ENCODE measurements around the genes H2AX and C1QTNF5.

DNA sequence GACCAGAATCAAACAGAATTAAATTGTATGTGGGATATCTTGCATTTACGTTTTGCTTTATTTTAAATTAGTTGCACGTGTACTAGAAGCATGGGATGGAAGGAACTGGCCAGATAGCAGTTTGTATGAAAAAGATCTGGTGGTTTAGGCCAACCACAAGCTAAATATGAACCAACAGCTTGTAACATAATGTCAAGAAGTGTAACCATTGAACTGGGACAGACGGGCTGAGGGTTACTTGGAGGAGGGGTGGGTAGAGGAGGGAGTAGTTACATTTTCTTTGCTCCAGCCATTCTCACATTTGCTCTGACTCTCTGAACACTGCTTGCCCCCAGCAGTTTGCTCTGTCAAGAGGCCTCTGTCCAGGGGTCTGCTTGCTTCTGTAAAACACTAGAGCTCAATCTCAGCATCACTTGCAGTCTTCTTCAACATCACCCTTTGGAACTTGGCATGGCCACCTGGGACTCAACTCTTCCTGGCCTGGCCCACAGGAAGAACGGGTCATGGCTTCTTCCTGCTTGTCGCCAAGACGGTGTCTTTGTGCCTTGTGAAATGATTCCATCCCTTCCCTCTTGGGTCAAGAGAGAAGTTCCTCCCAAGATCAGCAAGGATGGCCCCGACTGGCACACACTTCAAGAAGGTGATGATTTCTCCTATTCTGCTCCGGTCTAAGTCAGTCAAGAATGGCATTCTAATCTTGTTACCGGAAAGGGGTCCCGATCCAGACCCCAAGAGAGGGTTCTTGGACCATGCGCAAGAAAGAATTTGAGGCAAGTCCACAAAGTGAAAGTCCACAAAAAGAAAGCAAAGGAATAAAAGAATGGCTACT, 31.5 kb upstream of the CXCR5 start:
- RRBS = no CpG with 5 or more reads among the region's 11 CpGs

DNA sequence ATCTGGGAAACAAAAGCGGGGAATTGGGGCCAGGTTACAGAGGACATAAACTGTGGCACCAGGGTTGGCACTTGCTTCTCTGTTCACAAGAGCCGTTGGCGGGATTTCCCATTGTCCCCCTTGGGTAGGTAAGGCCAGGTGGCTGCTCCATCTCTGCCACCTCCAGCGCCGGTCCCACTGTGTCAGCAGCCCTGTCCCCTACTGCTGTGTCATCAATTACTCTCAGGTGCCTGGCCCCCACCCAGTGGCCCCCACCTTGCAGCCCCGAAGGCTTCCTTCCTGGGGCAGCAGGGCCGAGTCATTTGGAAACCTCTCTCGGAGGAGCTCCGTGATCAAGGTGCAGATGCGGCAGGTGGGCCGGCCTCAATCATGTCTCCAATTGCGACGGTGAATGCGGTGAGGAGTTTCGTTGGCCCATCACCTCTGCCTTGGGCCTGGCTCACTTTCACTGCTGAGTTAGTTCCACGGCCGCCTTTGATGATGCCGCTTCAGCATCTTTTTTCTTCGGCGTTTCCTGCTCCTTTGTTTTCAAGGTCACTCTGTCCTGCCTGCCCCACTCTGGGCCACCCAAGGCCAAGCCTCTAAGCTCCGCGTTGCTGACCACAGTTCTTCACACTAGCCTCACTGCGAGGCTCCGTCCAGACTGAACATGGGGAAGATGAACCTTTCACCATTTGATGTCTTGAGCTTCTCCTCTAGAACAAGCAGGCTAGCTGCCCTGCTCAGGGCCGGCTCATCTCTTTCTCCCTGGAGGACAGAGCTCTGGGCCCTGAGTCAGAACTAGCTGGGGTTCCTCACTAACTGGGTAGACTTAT, 11.2 kb upstream of the CXCR5 start:
- RRBS = no CpG with 5 or more reads among the region's 25 CpGs

- RRBS = no CpG with 5 or more reads among the region's 32 CpGs
These were observed 11.8 kb downstream of the CXCR5 start for GRCh38 chr11:118894989-118896347.

DNA sequence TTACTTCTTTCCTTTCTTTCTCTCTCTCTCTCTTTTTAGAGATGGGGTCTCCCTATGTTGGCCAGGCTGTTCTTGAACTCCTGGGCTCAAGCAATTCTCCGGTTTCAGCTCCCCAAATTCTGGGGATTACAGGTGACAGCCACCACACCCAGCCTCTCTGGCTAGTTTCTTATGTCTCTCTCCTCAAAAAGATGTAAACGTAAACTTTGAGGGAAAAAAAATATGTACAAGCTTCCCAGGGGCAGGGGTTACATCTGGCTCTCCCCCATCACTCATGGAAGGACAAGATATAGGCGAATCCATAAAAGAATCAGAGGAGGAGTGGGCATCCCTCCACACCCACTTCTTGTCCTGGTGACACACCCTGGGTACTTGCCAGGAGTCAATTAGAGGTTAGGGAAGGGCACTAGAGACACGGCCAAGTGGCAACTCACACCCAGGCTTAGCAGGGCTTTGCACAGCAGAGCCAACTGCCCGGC, 19.0 kb downstream of the BCL9L start:
- RRBS = no CpG with 5 or more reads among the region's 5 CpGs

- RRBS = no CpG with 5 or more reads among the region's 25 CpGs
These were observed 18.2 kb downstream of the BCL9L start for GRCh38 chr11:118907147-118908256.

GRCh38 chr11:118908996-118909859, 16.5 kb downstream of the BCL9L start:
- RRBS = no CpG with 5 or more reads among the region's 21 CpGs

- RRBS = no CpG with 5 or more reads among the region's 5 CpGs
These were observed 9.9 kb downstream of the BCL9L start for GRCh38 chr11:118915700-118916345.

GRCh38 chr11:119018913-119019517, 449 bp downstream of the TRAPPC4 start:
- RRBS = no CpG with 5 or more reads among the region's 39 CpGs

DNA sequence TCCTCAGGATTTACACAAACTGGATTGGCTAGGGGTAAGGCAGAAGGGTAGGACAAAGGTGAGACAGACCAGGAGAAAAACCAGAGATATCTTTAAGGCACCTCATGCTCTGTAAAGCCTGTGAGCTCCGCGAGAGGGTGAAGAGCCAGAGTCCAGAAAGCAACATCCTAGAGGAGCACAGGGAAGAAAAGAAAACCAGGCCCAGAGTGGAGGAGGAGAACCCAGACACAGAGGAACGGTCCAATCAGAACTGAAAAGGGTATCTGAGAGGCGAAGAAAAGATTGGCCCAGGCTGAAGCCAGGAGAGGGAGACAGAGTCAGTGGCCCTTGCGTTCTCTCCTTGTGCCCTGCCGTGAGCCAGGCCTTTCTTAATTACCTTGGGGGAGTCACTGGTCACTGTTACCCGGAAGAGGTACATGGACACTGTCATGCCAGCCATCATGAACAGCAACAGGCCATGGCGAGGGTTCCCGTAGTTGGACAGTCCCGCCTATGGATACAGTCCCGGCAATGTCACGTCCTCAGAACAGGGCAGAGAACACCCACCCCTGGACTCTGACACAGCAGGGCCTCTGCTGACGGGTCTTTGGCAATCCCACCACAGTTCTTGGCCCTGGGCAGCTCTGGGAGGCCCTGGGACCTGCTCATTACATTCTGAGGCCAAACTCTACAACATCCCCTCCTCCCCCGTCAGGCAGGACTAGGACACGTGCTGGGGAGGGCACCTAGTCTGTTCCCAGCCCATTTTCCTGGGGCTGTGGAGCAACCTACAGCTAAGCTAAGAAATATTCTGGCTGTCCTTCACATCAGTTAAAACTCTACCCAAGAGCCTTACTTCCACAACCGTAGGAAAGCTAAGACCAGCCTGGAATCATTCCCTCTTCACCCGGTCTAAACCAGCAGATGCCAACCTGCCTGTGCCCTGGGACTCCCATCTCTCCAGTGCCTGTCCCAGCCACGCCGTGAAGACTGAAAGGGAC, 7.3 kb downstream of the TRAPPC4 start:
- RRBS = 94% methylated on average over 4 of the region's 19 CpGs

GRCh38 chr11:119048781-119049439, 8.1 kb downstream of the HYOU1 start:
- RRBS = no CpG with 5 or more reads among the region's 14 CpGs

GRCh38 chr11:119094625-119095536, at the start of gene H2AX:
TSS of gene H2AX (minus strand) at chr11:119095465.
- RRBS = 3% methylated on average over 42 of the region's 106 CpGs

DNA sequence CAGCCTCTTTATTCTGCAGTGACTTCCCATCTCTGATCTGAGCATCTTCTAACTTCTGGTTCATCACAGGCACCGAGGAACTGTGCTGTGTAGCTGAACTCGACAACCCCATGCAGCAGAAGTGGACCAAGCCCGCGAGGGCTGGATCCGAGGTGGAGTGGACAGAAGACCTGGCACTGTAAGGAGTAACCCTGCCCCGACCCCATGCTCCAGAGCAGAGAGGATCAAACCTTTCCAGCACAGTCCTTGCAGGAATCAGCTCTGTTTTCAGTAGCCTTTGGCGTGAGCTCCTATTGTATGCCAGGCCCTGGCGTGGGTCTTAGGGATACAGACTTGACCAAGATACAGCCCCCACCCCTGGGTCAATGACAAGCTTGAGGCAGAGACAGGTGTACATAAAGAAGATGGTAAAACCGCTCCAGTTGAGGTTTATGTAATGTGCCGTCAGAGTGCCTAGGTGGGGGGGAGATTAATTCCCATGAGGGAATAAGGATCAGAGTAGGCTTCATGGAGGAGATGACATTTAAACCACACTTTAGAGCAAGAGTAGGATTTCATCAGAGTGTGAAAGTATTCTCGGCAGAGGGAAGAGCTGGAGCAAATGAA, 4.4 kb downstream of the C2CD2L start:
- RRBS = no CpG with 5 or more reads among the region's 11 CpGs

GRCh38 chr11:119115905-119116294, 5.5 kb upstream of the HINFP start:
- RRBS = 63% methylated on average over 6 of the region's 18 CpGs

DNA sequence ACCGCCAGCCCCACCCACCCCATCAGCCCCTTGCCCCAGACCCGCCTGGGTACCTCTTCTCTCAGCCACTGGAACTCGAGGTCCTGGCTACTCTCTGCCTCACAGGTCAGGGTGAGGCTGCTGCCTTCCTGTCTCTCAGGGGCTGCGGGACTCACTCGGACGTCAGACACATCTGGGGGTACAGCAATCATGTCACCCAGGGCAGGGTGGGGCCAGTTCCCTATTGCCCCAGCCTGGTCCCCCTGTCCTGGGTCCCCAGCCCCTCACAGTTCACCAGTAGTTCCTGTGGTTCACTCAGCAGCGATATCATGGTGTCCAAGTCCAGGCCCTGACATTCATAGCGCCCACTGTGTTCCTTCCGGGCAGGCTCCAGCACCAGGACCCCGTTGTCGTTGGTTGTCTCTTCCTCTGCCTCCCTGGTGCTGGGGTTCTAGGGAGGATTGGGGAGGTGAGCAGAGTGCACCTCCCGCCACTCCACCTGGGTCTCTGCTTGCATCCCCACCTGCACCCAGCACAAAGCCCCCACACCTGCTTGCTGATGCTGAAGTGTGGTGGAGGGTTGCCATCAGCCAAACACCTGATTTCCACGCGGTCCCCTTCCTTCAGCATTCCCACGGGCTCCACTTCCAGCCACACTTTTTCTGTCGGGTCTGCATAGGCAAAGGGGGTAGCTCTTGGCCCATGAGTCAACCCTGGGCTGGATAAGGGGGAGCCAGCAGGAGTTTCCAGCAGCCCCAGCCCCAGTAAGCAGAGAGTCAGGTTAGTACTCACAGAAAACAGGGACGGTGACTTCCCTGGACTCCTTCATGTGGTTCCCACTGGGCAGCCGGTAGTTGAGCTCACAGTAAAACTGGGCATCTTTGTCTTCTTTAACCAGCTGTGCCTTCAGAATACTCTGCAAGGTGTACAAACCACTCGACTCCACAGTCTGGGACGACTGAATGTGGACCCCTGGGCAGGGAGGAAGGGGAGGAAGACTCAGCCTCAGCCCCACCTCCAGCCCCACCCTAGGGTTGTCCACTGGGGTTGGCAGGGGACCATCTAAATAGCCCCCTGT, 4.6 kb downstream of the MCAM start:
- RRBS = no CpG with 5 or more reads among the region's 20 CpGs

- RRBS = 4% methylated on average over 43 of the region's 60 CpGs
These were observed at the start of gene C1QTNF5 for GRCh38 chr11:119340286-119341382. TSS of gene C1QTNF5 (minus strand) at chr11:119340883.

GRCh38 chr11:119492395-119492663, 69.4 kb upstream of the THY1 start:
- RRBS = no CpG with 5 or more reads among the region's 6 CpGs

DNA sequence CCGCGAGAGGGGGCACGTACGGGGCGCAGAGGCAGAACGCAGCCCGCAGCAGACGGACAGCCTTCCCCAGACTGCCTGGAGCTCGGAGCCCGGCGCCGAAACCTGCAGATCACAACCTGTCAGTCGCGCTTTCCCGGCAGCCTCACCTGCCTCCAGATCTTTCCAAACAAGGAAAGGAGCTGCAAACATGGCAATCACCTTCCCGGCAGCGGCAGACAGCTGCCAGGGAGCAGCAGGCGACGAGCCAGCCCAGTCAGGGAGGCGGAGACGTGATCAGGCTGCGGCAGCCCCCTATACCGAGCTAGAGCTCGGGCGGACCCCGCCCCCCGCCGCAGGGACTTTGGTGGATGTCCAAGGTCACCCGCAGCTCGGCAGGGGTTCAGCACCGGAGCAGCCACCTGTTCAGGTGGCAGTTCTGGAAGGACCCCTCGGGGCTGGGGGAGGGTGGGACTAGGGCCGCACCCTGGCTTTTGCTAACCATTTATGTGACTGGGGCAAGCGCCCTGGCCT, 143.9 kb downstream of the NECTIN1 start:
- RRBS = 2% methylated on average over 11 of the region's 34 CpGs

GRCh38 chr11:119663106-119663809, 65.7 kb downstream of the NECTIN1 start:
- RRBS = no CpG with 5 or more reads among the region's 8 CpGs

GRCh38 chr11:119832589-119832955, 103.6 kb upstream of the NECTIN1 start:
- RRBS = 23% methylated on average over 2 of the region's 7 CpGs

- RRBS = no CpG with 5 or more reads among the region's 5 CpGs
These were observed 2.2 kb downstream of the TRIM29 start for GRCh38 chr11:120135519-120136288.